Skeletal muscle tissue (tissue), 7 donors: Measurements from ENCODE around the gene ARID1B.

DNA sequence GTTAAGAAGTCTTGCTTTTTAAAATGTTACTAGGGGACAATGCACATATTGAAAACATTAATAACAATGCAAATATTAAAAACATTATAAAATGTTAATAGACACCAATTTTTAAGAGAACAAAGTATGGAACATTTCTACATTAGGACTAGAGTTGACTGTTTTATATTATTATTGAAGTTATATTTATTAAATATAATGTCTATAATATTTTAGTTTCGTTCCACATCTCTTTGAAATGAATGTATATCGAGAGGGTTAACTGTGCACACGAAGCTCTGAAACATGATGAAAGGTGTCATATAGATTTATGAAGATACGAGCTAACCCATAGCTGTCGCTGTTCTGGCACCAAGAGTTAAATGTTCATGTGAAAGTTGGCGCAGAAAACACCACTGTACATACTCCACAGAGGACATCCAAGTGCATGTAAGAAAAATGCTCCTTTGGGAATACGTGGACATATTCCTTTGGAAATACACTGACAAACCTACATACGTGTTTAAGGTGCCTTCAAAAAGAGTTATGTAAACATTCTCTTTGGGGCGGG, 892 bp upstream of the ARID1B start:
- PRO-cap, 3 experiments: no peak in any of the 3 experiments
- RAMPAGE, long total RNA: no peak
- RRBS, 2 experiments: no CpG with 5 or more reads among the region's 9 CpGs

- PRO-cap, 3 experiments: peak in 3 of 3 experiments; most common plus-strand start chr6:156777568 (in 2); most common minus-strand start chr6:156777233 (in 3)
- RAMPAGE, long total RNA: no peak
- RRBS, 2 experiments: 2% methylated on average over 58 to 89 of the region's 143 CpGs
Observed at GRCh38 chr6:156777175-156778174, at the start of gene ARID1B. Gene ARID1B, plus strand, starts transcription at chr6:156777378.

GRCh38 chr6:156829160-156830102, 52.3 kb downstream of the ARID1B start:
- PRO-cap, 3 experiments: no peak in any of the 3 experiments
- RAMPAGE, long total RNA: no peak
- RRBS, 2 experiments: no CpG with 5 or more reads among the region's 9 CpGs

DNA sequence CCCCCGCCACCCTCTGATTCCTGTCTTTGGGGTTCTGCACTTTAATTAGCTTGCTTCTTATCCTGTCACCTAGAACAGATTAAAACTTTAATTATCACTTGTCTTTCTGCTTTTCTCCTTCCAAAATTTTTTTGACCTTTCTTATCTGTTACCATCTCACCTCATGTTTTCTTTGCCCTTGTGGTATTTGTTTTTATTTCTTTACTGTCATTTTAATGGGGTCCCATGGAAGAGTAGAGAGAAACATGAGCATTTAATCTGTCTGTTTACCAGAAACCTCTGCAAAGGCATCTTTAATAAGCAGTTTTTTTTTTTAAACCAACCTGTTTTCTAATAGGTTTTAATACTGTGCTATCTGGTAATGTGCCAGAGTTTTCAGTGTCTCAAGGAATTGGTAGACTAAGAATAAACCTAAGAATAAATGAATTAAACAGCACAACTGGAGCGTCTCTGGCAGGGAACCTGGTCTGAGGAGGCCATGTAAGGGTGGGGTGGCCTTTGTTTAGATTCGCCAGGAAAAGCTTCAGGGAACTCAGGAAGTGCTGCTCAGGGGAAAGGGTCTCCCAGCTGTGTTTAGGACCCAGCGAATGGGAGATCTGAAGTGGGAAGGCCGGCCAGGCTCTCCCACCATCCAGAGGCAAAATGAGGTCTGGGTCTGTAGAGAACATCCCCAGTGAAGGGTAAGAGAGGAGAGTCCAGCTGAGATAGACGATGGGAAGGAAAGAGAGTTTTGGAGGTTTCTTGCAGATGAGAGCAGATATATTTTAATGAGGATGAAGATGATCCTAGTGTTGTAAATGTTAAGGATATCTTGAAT, 69.9 kb downstream of the ARID1B start:
- PRO-cap, 3 experiments: no peak in any of the 3 experiments
- RAMPAGE, long total RNA: no peak
- RRBS, 2 experiments: no CpG with 5 or more reads among the region's 6 CpGs

GRCh38 chr6:156963437-156964406, 186.5 kb downstream of the ARID1B start:
- PRO-cap, 3 experiments: no peak in any of the 3 experiments
- RAMPAGE, long total RNA: no peak
- RRBS, 2 experiments: no CpG with 5 or more reads among the region's 9 CpGs

DNA sequence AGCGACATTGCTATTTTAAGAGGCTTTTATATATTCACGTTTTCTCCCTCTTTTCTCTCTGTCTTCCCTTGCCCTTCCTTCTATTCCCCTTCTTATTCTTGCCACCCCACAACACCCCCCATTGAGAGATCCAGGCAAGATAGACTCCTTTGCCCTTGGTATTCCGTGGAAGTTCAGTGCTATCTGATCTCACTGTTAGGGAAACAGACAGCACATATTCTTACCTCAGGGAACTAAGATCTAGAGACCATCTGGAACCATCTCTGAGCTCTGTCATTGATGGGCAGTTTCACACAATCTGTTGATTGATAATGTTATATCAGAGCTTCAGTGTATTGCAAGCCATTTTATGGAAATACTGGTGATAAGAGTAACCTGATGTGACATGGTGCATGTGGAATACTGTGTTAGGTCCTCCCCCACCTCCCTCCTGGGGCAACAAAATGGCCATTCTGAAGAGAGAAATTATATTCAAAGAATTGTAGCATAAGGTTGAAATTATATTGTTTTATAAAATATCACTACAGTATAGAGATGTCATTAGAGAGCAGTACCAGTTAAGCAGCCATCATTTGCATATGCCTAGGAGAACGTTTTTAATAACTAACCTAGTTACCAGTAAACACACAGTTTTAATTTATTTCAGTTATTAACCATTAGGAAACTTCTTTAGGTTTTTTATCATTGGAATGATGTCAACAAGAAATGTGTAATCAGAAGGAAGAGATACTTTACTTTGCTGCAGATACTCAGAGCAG, 228.9 kb downstream of the ARID1B start:
- PRO-cap, 3 experiments: no peak in any of the 3 experiments
- RAMPAGE, long total RNA: no peak
- RRBS, 2 experiments: no CpG with 5 or more reads among the region's 4 CpGs

- PRO-cap, 3 experiments: no peak in any of the 3 experiments
- RAMPAGE, long total RNA: no peak
- RRBS, 2 experiments: no CpG with 5 or more reads among the region's 3 CpGs
Observed at GRCh38 chr6:157010631-157011177, 233.5 kb downstream of the ARID1B start.

DNA sequence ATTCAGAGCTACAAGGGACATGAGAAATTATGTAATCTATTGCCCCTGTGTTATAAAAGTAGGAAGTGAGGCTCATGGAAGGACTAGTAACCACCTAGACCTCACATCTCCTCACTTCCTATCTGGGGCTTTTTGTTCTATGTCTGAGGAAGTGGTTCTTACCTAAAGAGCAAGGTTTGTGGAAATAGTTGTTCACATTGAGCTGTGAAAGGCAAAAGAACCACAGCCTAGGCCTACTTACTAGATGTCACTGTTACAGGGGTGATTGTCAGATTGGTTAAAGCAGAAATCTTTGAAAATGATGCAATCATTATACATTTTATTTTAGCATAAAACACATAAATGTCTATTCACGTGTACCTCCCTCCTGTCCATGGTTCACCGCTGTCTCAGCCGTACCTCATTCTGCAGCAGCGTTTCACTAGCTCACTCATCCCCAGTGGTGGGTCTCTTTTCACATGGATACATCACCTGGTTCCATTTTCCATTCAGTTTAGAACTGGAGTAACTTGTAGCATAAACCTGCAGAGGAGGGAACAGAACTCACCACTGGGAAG, 268.8 kb downstream of the TMEM242 start:
- PRO-cap, 3 experiments: no peak in any of the 3 experiments
- RAMPAGE, long total RNA: no peak
- RRBS, 2 experiments: no CpG with 5 or more reads among the region's 4 CpGs

GRCh38 chr6:157086426-157087141, 236.7 kb downstream of the TMEM242 start:
- PRO-cap, 3 experiments: no peak in any of the 3 experiments
- RAMPAGE, long total RNA: no peak
- RRBS, 2 experiments: no CpG with 5 or more reads among the region's 9 CpGs

DNA sequence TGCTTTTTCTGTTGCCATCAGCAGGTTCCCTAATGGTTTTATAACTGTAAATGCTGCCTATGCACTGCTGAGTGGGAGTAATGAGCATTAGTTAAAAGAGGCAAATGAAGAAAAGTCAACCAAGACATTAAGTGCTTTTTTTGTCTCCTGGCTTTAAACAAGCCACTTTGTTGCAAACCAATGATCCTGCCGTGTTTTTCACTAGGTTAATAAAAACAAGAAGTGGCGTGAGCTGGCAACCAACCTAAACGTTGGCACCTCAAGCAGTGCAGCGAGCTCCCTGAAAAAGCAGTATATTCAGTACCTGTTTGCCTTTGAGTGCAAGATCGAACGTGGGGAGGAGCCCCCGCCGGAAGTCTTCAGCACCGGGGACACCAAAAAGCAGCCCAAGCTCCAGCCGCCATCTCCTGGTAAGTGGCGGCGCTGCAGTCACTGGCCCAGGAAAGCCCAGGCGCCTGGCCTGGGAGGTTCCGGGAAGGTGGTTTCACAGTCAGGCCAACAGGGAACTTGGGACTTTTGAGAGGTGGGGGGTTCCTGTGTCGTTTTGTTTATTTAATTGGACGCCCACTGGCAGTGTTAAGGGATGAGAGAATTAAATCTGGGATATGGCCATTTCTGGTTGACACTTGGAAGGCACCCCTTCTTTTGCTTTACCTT, 139.2 kb downstream of the TMEM242 start:
- PRO-cap, 3 experiments: no peak in any of the 3 experiments
- RAMPAGE, long total RNA: no peak
- RRBS, 2 experiments: 19 to 20% methylated on average over 4 of the region's 16 CpGs

GRCh38 chr6:157206984-157207377, 116.3 kb downstream of the TMEM242 start:
- PRO-cap, 3 experiments: no peak in any of the 3 experiments
- RAMPAGE, long total RNA: no peak
- RRBS, 2 experiments: no CpG with 5 or more reads among the region's 14 CpGs

DNA sequence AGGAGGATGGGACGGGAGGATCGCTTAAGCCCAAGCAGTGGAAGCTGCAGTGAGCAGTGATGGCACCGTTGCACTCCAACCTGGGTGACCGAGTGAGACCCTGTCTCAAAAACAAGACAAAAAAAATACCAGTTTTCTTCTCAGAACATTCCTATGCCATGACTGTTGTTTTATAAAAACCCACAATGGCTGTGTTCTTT, 103.5 kb downstream of the TMEM242 start:
- PRO-cap, 3 experiments: no peak in any of the 3 experiments
- RAMPAGE, long total RNA: no peak
- RRBS, 2 experiments: no CpG with 5 or more reads among the region's 4 CpGs

DNA sequence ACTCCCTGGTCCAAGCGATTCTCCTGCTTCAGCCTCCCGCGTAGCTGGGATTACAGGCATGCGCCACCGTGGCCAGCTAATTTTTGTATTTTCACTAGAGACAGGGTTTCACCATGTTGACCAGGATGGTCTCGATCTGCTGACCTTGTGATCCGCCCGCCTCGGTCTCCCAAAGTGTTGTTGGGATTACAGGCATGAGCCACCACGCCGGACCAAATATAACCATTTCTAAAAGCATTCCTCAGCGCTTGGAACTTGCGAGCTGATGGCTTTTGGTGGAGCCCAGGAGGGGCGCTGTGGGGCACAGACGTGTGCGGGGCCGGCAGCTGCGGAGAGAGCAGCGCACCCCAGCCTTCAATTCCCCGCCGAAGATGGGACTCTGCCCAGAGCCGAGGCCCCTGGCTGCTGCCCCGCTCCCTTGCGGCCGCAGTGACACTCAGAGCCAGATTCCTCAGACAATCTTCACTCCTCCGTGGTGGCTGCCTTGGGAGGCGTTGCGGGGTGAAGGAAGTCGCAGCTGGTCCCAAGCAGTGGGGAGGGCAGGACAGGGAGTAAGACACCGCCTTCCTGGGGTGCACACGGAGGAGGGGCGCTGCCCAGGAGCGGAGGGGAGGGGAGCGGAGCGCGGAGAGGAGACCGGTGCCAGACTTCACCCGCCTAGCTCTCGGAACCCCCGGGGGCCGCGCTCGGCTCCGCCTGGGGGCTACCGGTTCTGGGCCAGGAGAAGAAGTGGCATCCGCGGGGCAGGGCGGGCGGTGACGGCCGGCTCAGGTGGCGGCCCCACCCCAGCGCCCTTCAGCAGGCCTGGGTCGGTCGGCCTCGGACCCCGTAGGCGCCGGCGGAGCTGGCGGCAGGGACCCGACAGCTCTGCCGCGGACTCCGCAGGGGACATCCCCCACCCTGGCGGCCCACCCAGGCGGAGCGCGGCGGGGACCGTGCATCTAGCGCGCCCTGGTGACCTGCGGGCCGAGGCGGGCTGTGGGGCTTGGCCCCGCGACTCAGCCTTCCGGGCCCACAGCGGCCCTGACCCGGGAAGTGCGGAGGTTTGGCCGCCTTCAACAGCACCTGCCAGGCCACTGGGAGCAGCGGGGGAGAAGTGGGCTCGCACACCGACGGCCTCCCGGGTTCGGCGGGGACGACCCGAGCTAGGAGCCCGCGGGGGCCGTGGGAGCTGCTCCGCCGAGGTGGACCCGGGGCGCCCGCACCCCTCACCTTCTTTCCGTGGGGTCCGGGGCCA, 87.5 kb downstream of the TMEM242 start:
- PRO-cap, 3 experiments: peak in 3 of 3 experiments; most common plus-strand start position 297 of the sequence (in 1)
- RAMPAGE, long total RNA: no peak
- RRBS, 2 experiments: 4 to 5% methylated on average over 39 to 42 of the region's 102 CpGs

DNA sequence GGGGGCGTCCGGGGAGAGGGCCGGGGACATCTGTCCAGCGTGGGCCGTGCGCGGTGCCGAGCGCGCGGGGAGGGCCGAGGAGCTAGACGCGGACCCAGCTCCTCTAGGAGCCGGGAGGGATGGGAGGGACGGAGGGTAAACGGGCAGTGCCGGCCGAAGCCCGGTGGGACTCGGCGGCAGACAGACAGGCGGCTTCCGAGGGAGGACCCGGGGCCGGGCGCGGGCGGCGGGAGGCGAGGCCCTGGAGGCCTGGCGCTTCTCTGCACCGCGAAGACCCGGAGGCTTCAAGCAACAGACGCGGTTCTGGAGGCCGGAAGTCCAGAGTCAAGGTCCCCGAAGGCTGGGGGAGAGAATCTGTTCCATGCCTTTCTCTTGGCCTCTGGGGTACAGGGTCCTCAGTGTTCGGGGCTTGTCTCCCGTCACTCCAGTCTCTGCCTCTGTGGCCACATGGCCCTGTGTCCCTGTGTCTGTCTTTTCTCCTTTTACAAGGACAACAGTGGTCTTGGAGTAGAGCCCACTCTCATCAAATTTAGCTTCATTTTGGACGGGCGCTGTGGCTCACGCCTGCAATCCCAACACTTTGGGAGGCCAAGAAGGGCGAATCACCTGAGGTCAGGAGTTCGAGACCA, 48.2 kb downstream of the TMEM242 start:
- PRO-cap, 3 experiments: peak in 1 of 3 experiments; most common plus-strand start position 294 of the sequence (in 1); most common minus-strand start position 275 of the sequence (in 1)
- RAMPAGE, long total RNA: no peak
- RRBS, 2 experiments: 2 to 4% methylated on average over 28 to 30 of the region's 46 CpGs

- PRO-cap, 3 experiments: no peak in any of the 3 experiments
- RAMPAGE, long total RNA: no peak
- RRBS, 2 experiments: 58 to 84% methylated on average over 3 of the region's 22 CpGs
Observed at GRCh38 chr6:157556956-157558008, 176.3 kb downstream of the ZDHHC14 start.

- PRO-cap, 3 experiments: no peak in any of the 3 experiments
- RAMPAGE, long total RNA: no peak
- RRBS, 2 experiments: no CpG with 5 or more reads among the region's 13 CpGs
Observed at GRCh38 chr6:157625618-157626142, 197.4 kb upstream of the SNX9 start.

DNA sequence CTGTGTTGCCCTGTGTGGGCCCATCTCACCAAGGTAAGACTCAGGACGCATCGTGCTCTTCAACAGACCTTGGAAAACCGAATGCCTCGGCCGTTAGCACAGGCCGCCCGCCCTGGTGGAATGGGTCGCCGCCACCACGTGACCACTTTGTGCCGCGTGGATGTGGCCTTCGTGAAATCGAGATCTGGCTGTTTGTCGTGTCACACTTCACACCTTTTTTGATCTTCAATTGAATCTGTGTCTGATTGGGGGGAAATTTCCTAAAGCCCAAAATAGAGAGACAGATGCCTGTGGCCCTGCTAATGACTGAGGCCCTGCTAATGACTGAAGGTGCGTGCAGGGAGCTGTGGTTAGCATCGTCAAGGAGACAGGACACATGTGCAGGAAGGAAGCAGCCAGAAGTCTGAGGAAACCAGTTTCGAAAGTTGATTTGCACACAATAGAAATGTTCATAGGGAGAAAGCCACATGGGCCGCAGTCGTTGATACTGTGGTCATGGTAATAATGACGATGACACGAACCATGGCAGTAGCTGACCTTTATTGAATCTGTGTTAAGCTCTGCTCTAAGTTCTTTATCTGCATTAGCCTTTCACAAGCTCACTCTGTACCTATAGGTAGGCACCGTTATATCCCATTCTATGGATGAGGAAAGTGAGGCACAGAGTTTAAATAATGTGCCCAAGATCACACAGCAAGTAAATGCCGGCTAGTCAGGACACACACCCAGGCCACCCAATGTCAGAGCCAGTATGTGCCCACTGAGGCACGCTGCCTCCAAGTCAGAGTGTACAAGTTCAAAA, 175.5 kb upstream of the SNX9 start:
- PRO-cap, 3 experiments: no peak in any of the 3 experiments
- RAMPAGE, long total RNA: no peak
- RRBS, 2 experiments: no CpG with 5 or more reads among the region's 25 CpGs

DNA sequence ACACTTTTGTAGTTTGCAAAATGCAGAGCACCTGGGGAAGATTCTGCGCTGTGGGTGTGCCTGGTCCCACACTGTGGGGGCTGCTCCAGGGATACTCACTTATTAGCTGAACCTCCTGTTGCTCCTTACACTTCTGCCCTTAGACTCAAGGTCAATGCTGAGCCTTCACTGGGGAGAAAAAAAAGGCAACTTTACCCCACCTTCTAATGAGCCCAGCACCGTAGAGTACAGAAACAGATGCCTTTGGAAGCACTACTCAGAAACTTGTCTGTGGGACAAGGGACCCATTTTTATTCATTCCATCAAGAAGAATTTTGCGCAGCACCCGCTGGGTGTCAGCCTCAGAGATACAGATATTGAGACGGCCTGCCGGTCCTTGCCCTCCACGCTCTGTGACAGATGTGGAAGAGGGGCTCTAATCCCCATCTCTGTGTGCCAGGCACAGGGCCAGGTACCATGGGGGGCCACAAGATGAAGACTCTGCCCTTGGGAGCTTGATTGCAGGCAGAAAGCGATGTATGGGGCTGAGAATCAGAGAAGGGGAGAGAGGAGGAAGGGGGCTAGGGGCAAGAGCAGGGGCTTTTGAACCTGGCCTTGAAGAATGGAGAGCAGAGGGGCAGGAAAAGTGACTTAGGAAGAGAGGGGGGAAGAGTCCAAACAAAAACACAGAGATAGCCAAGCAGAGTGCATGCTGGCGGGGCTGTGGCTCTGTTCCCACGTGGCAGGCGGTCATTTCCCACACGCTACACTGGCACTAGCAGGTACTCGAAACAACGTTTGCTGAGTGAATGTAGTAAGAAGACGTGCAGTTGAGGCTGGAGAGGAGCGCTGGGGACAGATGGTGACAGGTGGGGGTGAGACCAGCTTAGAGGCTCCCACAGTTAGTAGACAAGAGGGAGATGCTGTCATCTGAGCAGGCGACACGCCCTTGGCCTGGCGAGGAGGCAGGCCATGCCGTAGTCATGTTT, 170.4 kb upstream of the SNX9 start:
- PRO-cap, 3 experiments: no peak in any of the 3 experiments
- RAMPAGE, long total RNA: no peak
- RRBS, 2 experiments: no CpG with 5 or more reads among the region's 20 CpGs

GRCh38 chr6:157689122-157689791, 133.8 kb upstream of the SNX9 start:
- PRO-cap, 3 experiments: no peak in any of the 3 experiments
- RAMPAGE, long total RNA: no peak
- RRBS, 2 experiments: no CpG with 5 or more reads among the region's 20 CpGs

- PRO-cap, 3 experiments: peak in 2 of 3 experiments; most common plus-strand start chr6:157716043 (in 2); most common minus-strand start chr6:157715760 (in 1)
- RAMPAGE, long total RNA: no peak
- RRBS, 2 experiments: no CpG with 5 or more reads among the region's 9 CpGs
Observed at GRCh38 chr6:157715607-157716439, 107.2 kb upstream of the SNX9 start.